ENCODE measurements around the gene CD53.

GRCh38 chr1:110050607-110051005, 16.2 kb downstream of the STRIP1 start:
- PRO-cap, 4 experiments = no peak in any of the 4 experiments
- RAMPAGE, long total RNA, 2 experiments = no peak in any of the 2 experiments

- PRO-cap, 4 experiments = no peak in any of the 4 experiments
- RAMPAGE, long total RNA, 2 experiments = no peak in any of the 2 experiments
These were observed 2.6 kb downstream of the ALX3 start for GRCh38 chr1:110067789-110068371.

DNA sequence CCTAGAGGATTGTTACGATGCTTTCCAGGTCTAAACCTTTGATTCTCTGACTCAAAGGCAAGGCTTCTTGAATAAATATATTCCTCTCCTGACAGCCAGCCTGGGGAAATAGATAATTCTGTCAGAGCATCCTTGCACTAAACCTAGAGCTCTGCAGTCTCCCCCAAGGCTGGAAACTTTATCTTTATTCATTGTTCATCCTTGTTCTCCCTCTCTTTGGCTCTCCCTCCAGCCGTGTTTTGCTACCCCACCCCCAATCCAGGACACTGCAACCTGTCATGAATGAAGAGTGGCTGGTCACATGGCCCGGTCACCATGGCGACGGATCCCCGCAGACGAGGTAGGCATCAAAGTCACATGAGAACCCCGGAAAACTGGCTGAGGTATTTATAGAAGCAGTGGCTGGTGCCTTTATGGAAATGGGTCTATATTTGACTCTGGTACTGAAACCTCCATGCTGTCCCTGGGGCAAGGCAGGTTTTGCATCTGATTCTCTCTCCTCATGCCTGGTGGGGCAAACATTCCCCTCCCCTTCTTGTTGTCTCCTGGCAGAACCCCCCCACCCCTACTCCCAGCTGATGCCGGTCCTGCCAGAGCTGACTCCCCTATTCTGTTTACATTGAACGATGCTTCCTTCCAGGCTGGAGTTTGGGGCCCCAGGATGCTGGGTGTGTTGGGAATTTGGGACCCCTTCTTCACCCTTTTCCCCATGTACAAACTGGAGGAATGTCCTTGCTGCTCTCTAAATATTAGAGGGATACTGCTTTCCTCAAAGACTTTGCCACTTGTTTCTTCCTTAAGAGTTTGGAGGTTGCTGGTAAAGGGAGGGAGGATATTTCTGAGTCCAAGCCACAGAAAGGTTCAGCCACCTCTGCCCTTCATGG, 13.3 kb upstream of the SLC6A17 start:
- PRO-cap, 4 experiments = no peak in any of the 4 experiments
- RAMPAGE, long total RNA, 2 experiments = no peak in any of the 2 experiments

DNA sequence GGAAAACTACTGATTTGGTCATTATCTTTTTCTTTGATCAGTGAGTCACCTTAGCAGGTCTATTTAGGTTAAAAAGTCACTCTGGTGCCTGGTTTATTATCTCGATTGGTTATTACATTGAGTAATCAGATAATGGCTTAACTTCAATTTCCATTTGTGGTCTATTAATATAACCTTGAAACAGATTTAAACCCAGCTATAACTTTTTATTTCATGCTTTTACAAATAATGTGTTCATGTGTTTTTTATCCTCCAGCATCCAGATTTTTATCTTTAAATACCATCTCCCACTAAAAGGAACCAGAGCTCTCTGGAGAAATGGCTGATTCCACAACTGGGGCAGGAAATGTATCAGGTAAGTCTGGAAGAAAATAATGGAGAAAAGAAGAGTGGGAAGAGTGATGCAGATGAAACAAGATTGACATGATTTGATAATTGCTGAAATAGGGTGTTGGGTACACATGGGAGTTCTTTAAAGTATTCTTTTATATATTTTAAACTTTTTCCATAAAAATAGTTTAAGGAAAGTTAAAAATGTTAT, 2.5 kb upstream of the RBM15 start:
- PRO-cap, 4 experiments = no peak in any of the 4 experiments
- RAMPAGE, long total RNA, 2 experiments = no peak in any of the 2 experiments

DNA sequence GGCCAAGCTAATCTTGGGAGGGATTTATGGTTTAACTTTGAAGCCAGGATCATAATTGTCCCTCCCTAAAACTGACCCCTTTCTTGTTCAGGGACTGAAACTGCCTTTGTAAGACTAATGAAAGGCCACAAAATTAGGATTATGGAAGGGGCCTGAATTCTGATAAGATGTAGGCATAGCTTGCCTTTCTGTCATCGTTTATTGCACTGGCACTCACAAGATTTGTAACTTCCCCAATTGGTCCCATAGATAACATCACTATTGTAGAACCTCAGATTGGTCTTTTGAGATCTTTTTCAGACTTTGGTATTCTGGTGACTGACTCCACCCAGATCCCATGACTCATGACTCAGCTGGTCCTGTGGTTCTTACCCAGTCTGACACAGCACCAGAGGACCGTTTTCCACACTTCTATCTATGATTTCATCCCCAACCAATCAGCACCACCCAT, 13.6 kb upstream of the LAMTOR5 start:
- PRO-cap, 4 experiments = no peak in any of the 4 experiments
- RAMPAGE, long total RNA, 2 experiments = no peak in any of the 2 experiments

- PRO-cap, 4 experiments = no peak in any of the 4 experiments
- RAMPAGE, long total RNA, 2 experiments = no peak in any of the 2 experiments
These were observed 5.6 kb downstream of the KCNA10 start for GRCh38 chr1:110513382-110513818.

DNA sequence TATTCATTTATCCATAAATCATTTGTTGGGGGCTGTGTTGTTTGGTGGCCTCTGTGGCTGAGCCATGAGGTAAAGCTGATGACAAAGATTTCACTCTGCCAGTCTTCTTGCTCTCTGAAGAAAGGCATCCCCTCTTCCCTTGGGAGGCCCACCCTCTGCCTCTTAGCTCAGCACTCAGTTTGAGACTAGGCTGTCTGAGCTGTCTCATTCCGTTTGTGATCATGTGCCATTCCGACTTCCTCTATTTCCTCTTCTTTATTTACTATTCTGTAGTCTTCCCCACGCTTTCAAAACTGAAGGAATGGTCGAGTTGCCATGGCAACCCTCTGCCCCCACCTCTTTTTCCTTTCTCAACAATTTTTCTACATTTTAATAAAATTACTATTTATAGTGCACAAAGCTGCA, 30.9 kb downstream of the KCNA3 start:
- PRO-cap, 4 experiments = no peak in any of the 4 experiments
- RAMPAGE, long total RNA, 2 experiments = no peak in any of the 2 experiments

GRCh38 chr1:110872235-110873358, at the start of gene CD53:
Gene CD53, plus strand, starts transcription at chr1:110873148.
- PRO-cap, 4 experiments = peak in 4 of 4 experiments; most common plus-strand start chr1:110873150 (in 4); most common minus-strand start chr1:110873012 (in 1)
- RAMPAGE, long total RNA, 2 experiments = start-site peak on the plus strand in 2 of 2 experiments, at chr1:110873146-110873197 at its widest, 17 to 84 reads per replicate

GRCh38 chr1:111429719-111430185, 2.2 kb upstream of the OVGP1 start:
- PRO-cap, 4 experiments = no peak in any of the 4 experiments
- RAMPAGE, long total RNA, 2 experiments = no peak in any of the 2 experiments

DNA sequence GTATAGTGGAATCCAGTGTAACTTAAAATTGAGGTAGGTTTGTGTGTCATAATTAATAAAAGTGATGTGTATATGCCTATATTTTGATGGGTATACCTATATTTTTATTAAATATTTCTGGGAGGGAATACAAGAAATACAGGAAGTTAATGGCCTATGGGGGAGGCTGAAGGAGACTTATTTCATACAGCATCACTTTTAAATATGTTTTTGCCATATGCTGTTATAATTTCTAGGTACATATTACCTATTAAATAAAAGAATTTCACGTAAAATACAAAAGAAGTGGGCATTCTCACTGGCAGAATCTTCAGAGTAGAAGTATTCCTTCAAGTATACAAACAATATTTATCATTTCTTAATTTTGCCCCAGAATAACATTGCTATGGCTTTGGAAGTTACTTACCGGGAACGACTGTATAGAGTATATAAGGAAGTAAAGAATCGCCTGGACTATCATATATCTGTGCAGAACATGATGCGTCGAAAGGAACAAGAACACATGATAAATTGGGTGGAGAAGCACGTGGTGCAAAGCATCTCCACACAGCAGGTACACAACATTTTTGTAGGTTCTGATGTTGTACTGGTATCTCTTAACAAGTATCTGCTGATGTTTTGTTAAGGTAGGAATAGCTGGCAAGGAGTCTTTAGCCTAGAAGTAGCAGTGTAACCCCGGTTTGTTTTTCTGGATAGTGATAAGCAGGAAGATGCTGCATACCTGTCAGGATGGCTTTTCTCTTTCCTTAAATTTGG, 10.0 kb downstream of the ATP5PB start:
- PRO-cap, 4 experiments = no peak in any of the 4 experiments
- RAMPAGE, long total RNA, 2 experiments = no peak in any of the 2 experiments

GRCh38 chr1:111476611-111477453, 3.0 kb downstream of the C1orf162 start:
- PRO-cap, 4 experiments = peak in 4 of 4 experiments; most common minus-strand start chr1:111476856 (in 3)
- RAMPAGE, long total RNA, 2 experiments = no peak in any of the 2 experiments

- PRO-cap, 4 experiments = peak in 1 of 4 experiments; most common plus-strand start chr1:111516569 (in 1); most common minus-strand start chr1:111516240 (in 1)
- RAMPAGE, long total RNA, 2 experiments = no peak in any of the 2 experiments
These were observed 12.8 kb upstream of the ADORA3 start for GRCh38 chr1:111516082-111516809.

GRCh38 chr1:111541459-111542689, 38.4 kb upstream of the ADORA3 start:
- PRO-cap, 4 experiments = no peak in any of the 4 experiments
- RAMPAGE, long total RNA, 2 experiments = no peak in any of the 2 experiments

DNA sequence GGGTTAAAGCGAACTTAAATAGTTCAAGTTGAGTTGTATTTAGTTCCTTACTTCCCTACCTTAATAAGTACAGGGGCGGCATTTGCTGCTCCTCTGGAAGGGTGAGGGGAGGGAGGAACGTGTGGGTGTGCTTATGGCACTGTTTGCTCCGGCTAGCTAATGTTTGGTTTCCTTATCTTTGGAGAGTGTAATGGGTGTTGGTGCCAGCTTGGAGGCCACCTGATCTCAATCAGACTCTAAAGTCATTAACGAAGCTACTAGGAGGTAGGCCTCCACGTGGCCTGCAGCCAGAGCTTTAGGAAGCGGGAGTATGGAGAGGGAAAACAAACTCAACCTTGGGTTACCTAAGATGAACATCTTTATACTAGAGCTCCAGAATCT, 43.1 kb upstream of the RAP1A start:
- PRO-cap, 4 experiments = peak in 3 of 4 experiments; most common minus-strand start position 150 of the sequence (in 3)
- RAMPAGE, long total RNA, 2 experiments = no peak in any of the 2 experiments

GRCh38 chr1:111592276-111593400, 27.0 kb upstream of the RAP1A start:
- PRO-cap, 4 experiments = peak in 2 of 4 experiments; most common plus-strand start chr1:111592970 (in 1); most common minus-strand start chr1:111592763 (in 1)
- RAMPAGE, long total RNA, 2 experiments = no peak in any of the 2 experiments

GRCh38 chr1:111600793-111601273, 18.8 kb upstream of the RAP1A start:
- PRO-cap, 4 experiments = no peak in any of the 4 experiments
- RAMPAGE, long total RNA, 2 experiments = no peak in any of the 2 experiments

GRCh38 chr1:111756489-111756785, 736 bp downstream of the DDX20 start:
- PRO-cap, 4 experiments = peak in 1 of 4 experiments; most common minus-strand start chr1:111756716 (in 1)
- RAMPAGE, long total RNA, 2 experiments = no peak in any of the 2 experiments

GRCh38 chr1:111967966-111968375, 21.5 kb downstream of the KCND3 start:
- PRO-cap, 4 experiments = no peak in any of the 4 experiments
- RAMPAGE, long total RNA, 2 experiments = no peak in any of the 2 experiments

- PRO-cap, 4 experiments = no peak in any of the 4 experiments
- RAMPAGE, long total RNA, 2 experiments = no peak in any of the 2 experiments
These were observed 197.0 kb upstream of the CTTNBP2NL start for GRCh38 chr1:112199040-112199394.

- PRO-cap, 4 experiments = no peak in any of the 4 experiments
- RAMPAGE, long total RNA, 2 experiments = no peak in any of the 2 experiments
These were observed 4.3 kb downstream of the WNT2B start for GRCh38 chr1:112512853-112513716.